ENCODE data around the gene FAM25A.

GRCh38 chr10:80535439-80536438 lies 2.0 kb upstream of the SH2D4B start:
- PRO-cap, 7 experiments: peak in 7 of 7 experiments; most common plus-strand start chr10:80535841 (in 7); most common minus-strand start chr10:80535661 (in 4)

DNA sequence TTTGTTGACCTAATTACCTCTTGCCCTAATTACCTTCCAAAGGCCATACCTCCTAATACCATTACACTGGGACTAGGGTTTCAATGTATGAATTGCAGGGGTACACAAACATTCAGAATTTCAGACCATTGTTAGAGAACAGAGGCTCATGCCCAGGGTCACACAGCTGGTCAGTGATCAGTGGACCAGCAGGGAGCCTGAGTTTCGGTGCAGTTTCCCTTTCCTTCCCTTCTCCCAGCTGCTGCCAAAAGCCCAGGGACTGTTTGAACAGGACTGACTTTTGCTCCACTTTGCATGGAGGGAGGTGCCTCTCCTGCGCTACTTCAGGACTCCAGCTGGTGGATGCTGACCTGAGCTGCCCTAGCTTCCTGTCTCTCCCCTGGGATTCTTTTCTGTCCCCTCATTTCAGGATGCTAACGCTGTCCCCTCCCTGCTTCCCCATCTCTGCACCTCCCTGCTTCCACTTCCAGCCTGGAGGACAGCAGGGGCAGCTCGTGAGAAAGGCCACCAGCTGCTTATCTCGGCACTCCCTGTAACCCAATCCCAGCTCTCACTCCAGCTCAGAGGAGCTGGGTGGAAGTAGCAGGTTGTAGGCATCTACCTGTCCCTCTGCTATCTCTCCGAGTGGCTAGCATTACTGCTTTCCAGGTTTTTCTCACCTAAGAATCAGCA lies 14.5 kb downstream of the SH2D4B start:
- PRO-cap, 7 experiments: no peak in any of the 7 experiments

DNA sequence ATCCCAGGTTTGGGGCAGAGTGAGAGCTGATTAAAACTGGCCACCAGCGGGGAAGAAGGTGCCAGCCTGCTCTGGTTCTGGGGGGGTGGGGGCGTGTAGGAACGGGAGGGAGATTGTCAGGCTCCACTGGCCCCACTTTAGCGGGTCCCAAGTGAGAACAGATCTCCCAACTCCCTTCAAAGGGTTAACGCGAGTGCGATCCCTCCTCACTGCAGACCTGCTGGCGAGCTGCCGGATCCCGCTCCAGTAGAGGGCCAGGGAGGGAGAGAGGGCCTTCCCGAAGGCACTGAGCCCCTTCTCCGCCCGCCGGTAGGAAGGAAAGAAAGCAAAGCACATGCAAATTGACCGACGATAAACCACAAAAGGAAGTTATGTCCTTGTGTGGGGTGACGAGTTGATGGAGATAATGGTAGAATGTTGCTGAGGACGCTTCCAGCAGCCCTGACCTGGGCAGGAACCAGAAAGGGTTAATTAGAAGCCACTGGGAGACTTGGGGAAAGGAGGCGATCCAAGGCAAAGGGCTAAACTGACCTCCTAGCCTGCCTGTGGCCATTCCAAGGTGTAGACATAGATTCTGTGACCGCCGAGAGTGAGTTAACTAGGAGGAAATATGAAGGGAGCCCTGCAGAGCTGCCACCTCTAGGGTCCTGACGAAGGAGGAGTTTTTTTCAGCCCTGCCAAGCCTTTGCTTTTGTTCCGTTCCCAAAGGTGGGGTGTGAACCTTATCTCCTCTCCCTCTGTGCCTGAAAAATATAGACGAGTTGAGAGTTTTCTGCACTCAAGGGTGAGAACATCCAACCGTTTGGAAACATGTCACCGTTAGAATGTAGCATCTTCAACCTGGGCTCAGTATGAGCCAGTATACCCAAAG lies 1.5 kb downstream of the NRG3 start:
- PRO-cap, 7 experiments: no peak in any of the 7 experiments

GRCh38 chr10:82432309-82432731 lies 557.3 kb downstream of the NRG3 start:
- PRO-cap, 7 experiments: no peak in any of the 7 experiments

DNA sequence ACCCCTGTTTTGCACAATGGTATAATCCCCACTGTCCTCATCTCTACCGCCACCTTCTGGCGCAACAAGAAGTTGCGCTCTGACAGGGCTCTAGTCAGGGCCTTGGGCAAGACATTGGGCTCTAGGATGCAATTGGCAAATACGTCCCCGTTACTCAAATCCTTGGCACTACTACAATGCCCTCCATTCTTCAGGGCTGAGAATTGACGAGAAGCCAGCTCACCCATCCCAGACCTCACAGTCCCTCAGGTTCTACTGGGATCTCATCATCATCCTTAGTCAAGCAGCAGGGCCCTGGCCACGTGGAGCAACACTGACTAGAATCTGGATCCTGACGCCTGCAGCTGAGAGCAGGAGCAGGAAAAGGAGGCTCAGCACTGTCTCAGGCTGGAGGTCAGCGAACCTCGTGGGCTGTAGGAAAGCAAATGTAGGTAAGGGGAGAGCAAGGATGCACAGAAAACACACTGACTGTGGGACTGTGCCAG lies 10.6 kb downstream of the LRIT2 start:
- PRO-cap, 7 experiments: no peak in any of the 7 experiments

DNA sequence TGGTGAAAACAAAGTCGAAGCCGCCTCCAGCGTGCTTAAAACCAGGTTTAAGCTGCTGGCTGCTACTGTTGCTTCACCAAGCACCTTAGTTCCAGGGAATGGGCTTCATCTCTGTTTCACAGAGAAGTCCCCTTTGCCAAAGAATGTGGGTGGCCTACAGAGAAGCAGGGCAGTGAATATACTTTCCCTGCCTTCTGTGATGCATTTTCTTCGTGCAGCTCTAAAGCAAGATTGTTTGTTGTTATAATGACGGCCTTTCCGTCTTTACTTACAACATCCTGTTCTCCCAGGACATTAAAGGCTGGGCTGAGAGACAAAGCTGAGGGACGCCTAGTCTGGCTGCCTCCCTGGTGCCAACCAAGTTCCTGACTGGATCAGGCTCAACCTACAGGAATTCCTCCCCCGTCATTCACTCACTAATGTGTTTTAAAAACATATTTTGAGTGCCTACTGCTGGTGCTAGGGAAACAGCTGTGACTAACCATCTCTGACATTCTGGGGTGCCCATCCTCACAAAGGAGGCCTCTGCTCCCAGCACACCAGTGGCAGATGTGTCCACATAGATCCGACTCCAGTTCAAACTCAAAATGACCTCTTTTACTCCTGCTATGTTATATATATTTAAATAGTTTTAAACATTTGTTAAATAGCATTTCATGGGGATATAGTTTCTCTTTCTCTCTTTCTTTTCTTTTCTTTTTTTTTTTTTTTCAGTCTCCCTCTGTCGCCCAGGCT lies 31.8 kb upstream of the CCSER2 start:
- PRO-cap, 7 experiments: no peak in any of the 7 experiments

DNA sequence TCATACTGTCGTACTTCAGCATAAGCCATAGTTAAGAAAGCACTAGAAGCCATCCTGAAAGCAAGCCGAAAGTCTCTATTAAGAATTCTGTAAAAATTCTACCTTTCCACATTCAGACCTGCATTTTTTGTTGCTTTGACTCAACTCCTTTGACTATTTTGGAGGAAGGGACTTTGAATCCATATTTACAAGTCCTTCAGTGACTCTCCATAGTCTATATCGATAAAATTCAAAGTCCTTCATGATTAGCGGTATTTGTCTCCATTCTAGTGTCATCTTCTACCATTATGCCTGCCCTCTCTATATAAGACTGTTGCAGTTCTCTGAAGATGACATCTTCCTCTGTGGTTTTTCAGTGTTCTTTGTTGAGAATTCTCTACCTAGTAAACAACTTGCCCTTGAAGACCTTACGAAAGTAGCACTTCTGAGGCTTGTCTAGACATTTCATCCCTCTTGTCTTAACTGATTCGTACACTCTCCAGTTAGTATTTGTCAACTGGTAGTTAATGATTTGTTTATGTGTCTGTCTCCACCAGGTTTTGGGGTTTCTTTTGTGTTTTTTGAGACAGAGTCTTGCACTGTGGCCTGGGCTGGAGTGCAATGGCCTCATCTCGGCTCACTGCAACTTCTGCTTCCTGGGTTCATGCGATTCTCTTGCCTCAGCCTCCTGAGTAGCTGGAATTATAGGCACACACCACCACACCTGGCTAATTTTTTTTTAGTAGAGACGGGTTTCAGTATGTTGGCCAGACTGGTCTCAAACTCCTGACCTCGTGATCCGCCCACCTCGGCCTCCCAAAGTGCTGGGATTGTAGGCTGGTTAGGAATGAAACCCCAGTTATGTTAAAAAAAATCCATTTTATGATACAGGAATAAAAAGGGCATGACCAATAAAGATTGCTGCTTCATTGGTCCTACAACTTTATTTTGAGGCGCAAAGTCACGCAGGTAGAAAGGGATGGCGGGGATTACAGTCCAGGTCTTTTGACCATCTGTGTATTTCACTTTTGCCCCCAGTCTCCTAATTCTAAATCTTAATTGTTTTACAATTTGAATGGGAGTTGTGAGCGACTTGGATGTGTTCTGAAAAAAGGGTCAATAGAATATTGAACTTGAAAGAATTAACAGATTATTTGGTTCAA lies 2.0 kb downstream of the CCSER2 start:
- PRO-cap, 7 experiments: peak in 7 of 7 experiments; most common plus-strand start position 332 of the sequence (in 6); most common minus-strand start position 277 of the sequence (in 6)

DNA sequence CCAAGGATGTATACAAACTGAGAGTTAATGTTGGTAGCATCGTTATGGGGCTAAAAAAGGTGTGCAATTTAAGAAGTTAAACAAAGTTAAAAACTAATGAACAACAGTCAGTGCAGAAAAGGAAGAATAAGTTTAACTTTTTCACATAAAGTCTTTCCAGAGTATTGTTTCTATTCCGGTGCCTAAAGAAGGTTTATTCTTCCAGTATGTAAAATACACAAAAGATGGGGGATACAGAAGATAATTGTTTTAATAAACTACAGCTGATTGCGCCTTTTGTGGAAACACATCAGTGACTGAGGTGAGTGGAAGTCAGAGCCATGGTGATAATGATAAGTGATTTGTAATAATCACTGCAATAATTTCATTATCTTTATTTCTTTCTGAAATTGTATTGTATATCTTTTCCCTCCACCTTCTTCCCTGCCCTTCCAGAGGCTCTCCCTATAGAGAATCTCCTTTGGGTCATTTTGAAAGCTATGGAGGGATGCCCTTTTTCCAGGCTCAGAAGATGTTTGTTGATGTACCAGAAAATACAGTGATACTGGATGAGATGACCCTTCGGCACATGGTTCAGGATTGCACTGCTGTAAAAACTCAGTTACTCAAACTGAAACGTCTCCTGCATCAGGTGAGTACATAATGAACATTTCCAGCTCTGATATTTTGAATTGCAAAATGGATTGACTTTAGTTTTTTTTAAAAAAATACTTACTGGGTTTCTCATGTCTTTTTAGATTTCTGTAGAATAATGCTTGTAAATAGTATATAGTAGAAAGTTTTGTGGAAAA lies 109.9 kb downstream of the CCSER2 start:
- PRO-cap, 7 experiments: no peak in any of the 7 experiments

DNA sequence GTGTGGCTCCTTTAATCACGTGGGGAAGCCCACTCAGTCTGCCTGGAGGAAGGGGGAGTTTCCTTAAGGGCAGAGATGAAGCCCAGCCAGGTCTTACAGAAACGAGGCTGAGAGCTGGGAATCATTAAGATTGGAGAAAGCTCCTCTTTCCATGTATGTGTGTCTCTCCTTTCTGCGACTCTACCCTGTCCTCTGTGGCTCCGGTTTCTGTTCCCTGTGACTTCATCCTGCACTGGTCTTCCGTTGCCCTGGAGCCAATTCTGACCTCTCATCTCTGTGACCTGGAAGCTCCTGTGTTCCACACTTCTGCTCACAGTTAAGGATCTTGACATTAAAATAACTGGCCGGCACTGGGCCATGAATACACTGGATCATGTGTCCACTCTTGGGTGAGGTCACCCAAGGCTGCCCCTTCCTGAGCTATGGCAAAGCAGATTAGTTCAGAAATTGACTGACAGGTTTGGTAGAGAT lies 36.4 kb upstream of the GRID1 start:
- PRO-cap, 7 experiments: no peak in any of the 7 experiments

DNA sequence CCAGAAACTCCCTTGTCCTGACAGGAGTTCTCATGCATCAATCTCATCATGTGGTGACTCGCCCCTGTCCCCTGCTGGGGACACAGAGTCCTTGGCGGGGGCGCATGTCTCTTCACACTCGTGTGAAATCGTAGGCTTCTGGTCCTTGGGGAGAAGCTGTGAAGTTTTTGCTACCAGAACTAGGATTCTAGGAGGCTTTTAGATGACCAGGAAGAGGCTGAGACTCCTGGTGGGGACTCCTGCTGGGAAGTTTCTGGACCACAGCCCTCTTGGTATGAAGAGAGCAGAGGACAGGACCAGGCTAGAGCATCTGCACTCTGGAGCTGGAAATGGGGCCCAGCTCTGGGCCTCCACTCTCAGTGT lies 9.8 kb upstream of the OPN4 start:
- PRO-cap, 7 experiments: no peak in any of the 7 experiments

DNA sequence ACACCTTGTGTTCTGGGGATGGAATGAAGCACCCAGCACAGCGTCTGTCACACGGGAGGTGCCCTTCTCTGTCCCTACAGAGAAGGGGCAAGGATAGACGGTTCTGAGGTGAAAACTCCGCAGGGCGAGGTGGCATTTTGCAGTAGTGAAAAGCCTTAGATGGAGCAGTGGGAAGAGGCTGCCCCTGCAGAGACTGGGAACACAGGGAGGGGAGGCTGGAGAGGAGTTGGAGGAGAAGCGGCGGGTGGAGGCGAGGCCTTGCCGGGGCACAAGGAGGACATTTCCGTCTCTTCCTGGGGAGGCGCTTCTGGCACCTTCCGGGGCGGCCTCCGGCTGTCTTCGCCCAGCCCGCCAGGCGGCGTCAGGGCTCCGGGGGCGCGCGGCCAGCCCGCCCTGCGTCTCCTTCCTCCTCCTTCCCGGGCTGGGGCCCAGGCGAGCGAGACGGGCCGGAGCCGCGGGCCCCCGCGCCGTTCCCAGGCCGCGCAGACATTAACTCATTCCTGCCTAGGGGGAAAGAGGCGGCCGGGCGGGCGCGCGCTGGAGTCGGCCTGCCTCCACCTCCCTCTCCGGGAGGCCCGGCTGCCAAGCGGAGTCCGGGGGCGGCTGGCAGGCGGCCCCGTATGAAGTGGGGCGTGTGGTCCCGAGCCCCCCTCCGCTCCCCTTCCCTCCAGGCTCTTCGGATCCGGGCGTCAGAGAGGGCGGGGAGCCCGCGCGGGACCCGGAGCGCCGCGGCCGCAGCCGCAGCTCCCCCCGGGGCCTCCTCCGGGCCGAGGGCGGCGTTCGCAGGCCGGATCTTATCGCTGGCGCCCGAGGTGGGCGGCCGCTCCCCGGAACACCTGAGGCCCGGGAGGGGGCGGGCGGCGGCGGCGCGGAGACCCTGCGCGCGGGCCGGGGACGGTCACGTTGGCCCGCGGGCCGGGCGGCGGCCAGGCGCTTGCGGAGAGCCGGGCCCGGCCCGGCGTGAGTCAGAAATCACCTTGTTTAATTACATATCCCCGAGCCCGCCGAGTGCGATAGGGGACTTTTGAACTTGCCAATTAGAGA lies 42.9 kb downstream of the LDB3 start:
- PRO-cap, 7 experiments: peak in 7 of 7 experiments; most common plus-strand start position 413 of the sequence (in 7); most common minus-strand start position 769 of the sequence (in 7)

- PRO-cap, 7 experiments: no peak in any of the 7 experiments
Measured at GRCh38 chr10:86735251-86736102, 20.9 kb upstream of the BMPR1A start.

DNA sequence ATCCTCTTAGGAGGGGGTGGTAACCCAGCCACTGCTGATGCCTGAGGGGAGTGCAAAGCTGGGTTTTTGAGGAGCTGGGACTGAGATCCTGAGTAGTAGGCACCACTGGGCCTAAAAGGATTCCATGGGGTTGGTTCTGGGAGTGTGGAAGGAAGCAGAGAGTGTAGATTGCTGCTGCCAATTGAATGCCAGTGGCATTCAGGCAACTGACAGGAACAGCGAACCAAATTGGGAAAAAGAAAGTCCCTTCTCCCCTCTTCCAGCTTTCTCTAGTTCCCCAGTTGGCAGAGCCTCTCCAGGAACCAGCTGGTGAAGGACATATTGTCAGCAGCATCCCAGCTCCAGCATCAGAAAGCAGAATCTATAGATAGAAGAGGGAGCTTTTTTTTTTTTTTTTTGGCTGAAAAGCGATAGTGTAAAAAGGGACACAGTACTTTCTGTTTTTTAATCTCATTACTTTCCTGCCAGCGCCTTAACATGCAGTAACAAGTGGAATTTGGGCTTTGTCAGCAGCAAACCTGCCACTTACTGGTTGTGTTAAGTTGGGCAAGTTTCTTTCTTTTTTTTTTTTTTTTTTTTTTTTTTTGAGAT lies 91.5 kb downstream of the MMRN2 start:
- PRO-cap, 7 experiments: no peak in any of the 7 experiments

DNA sequence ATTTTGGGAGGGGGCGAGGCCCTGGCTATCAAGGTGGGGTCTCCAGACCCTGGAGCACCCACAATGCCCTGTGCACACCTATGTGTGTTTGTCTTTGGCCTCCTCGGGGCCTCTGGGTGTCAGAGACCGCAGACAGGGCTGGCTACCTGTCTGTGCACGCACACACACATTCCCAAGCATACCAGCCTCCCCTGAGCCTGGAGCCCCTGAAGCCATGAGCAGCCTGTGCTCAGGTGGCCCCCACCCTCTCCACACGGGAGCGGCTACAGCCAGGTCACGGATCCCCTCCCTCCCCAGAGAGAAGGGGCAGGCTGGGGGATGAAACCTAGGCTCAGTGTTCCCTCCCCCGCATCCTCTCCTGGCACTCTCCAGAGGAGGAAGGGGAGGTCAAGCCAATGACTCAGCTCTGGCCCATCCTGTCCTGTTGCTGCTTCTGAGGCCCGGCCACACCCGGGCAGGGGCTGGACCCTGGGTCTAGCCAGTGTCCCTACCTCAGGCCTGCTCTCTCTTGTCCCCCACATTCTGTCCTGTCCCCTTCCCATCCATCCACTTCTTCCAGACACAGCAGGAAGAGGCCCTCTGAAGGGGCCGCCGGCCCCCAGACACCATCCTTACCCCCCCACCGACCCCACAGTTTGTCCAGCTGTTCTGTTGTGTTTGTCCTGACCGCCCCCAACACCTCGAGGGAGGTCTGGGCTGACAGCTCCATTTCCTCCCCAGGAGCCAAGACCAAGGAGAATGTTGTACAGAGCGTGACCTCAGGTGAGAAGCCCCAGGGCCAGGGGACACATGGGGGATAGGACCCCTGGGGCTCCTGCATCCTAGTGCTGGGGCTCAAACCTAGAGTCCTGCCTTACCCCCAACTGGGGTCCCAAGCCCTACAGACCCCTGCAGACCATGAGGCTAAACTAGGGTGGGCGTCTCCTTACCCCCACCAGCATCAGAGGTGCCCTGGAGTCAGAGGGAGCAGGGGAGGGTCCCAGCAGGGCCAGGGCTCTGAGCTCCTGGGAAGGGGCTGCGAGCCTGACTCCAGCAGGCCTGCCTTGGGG lies 838 bp downstream of the SNCG start:
- PRO-cap, 7 experiments: no peak in any of the 7 experiments

DNA sequence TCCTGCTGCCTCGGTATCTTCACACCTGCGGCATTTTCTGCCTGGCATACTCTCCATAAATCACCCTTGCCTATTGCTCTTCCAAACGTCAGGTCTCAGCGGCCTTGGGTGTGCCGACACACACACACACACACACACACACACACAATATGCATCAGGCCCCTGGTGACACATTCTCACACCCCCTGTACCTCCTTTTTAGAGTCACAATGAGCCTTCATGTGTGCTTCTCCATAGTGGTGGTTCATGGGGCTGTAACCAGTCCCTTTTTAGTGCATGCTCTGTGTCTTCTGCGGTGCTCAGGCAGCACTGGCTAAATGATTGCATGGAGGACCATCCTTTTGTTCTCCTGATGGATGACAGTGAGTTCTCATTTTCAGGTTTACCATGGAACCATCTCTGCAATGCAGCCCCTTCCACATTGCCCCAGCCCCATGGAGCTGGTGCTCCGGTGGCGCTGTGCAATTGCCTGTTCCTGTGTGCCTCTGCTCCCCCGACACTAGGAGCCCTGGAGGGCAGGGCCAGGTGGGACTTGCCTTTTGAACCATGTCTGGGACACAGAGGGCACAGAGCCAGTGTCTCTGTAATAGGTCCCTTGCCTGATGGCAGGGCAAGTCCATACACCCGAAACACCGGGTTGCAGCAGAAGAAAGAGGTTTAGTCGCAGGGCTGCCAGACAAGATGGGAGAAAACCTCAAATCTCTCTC lies 4.6 kb downstream of the ADIRF start:
- PRO-cap, 7 experiments: no peak in any of the 7 experiments

DNA sequence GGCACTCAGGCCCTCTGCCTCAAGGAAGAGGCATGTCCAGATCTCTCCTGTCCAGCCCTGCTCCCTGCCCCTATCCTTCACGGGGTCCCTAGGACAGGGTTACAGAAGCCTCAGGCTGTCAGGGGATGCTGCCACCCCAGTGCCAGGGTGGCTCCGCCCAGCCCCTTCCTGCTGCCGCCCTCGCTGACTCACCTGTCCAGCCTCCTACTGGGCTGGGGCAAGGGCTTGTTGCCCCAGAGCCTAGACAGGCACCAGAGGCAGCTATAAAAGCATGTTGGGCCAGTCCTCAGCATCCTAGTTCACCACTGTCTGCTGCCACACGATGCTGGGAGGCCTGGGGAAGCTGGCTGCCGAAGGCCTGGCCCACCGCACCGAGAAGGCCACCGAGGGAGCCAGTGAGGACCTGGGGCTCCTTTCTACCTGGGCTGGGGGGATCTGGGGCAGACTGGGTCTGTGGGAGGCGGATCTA lies at the start of gene FAM25A:
FAM25A (plus strand) TSS at position 292 of the 469 bp plus-strand sequence.
- PRO-cap, 7 experiments: no peak in any of the 7 experiments

GRCh38 chr10:87045573-87045849 lies 25.4 kb downstream of the FAM25A start:
- PRO-cap, 7 experiments: no peak in any of the 7 experiments

GRCh38 chr10:87066777-87067457 lies 27.7 kb downstream of the GLUD1 start:
- PRO-cap, 7 experiments: no peak in any of the 7 experiments

GRCh38 chr10:87200844-87201308 lies 24.4 kb upstream of the NUTM2A start:
- PRO-cap, 7 experiments: peak in 1 of 7 experiments; most common minus-strand start chr10:87201094 (in 1)

- PRO-cap, 7 experiments: no peak in any of the 7 experiments
Measured at GRCh38 chr10:87214010-87214647, 11.1 kb upstream of the NUTM2A start.

Measured in T-cell (primary cell).